ENCODE measurements around a stretch of chr2.

- PRO-cap, 2 experiments, result no peak in any of the 2 experiments
Observed at GRCh38 chr2:38601092-38601367, 1.7 kb downstream of the HNRNPLL start.

DNA sequence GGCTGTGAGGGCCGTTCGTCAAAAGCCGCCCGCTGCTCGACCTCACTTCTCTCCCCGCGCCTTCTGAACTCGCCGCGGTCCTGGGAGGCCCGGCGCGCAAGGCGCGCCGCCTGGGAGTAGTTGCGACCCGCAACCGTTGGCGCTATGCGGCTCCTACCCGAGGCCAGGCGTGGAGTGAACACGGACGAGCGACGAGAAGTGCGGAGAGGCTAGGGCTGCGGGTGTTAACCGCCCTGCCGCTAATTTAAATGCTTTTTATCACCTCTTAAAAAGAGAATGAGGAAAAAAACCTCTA, 341 bp upstream of the HNRNPLL start:
- PRO-cap, 2 experiments, result peak in 2 of 2 experiments; most common plus-strand start position 66 of the sequence (in 2)

GRCh38 chr2:38603417-38603718, 640 bp upstream of the HNRNPLL start:
- PRO-cap, 2 experiments, result no peak in any of the 2 experiments

GRCh38 chr2:38671274-38671538, 5.3 kb downstream of the GALM start:
- PRO-cap, 2 experiments, result no peak in any of the 2 experiments

DNA sequence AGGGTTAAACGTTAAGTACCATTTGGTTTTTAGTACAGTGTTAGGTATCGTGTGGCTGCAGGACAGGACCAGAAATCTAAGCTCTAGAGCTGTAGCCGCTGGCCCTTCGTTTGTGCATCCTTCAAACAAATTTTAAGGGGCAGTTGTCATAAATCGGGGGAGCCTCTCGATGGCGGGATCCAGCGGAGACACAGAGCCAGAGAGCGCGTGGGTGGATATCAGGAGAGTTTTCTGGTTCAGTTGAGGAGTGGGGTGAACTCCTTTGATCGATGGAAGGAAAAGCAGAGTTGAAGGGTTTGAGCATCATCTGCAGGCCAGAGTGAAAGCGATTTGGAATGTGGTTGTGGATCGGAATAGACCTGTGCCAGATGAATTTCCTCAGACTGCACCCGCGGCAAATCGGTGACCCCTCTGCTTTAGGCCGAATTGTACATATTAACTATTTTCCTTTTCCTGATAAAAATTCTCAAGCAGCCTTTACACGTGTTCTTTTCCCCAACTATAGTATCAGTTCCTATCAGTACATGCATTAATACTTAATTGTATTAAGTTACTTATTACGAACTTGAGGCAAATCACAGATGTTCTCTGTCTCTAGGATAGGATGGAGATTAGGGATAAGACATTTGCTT, 406 bp downstream of the GEMIN6 start:
- PRO-cap, 2 experiments, result no peak in any of the 2 experiments

- PRO-cap, 2 experiments, result no peak in any of the 2 experiments
Observed at GRCh38 chr2:38849552-38850160, 26.1 kb downstream of the DHX57 start.

DNA sequence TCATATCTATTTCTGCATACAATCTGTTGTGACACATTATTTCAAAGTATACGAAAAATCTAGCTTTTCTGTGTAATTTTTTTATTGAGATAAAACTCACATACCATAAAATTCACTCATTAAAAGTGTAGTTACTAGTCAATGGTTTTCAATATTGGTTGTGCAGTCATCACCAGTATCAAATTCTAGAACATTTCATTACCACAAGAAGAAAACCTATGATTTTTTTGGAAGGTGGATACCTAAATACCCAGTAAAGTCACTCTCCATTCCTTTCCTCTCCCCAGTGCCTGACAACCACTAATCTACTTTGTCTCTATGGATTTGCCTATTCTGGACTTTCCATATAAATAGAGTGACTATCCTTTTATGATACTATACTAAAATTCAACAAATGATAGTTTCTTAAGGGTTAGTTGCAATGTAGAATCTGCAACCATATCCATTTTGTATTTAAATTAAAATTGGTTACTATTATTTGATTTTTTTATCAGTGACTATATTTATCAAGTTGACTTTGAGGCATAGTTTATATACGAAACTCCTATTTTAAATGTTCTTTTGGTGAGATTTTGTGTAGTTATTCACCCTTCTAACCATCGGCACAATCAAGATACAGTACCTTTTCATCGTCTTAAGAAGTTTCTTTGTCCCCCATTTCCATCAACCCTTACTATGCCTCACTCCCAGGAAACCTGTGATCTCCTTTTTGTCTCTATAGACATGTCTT, 68.9 kb downstream of the SOS1 start:
- PRO-cap, 2 experiments, result no peak in any of the 2 experiments

- PRO-cap, 2 experiments, result no peak in any of the 2 experiments
Observed at GRCh38 chr2:39141061-39141866, 20.4 kb upstream of the SOS1 start.

- PRO-cap, 2 experiments, result no peak in any of the 2 experiments
Observed at GRCh38 chr2:39286314-39286833, 150.7 kb downstream of the MAP4K3 start.

DNA sequence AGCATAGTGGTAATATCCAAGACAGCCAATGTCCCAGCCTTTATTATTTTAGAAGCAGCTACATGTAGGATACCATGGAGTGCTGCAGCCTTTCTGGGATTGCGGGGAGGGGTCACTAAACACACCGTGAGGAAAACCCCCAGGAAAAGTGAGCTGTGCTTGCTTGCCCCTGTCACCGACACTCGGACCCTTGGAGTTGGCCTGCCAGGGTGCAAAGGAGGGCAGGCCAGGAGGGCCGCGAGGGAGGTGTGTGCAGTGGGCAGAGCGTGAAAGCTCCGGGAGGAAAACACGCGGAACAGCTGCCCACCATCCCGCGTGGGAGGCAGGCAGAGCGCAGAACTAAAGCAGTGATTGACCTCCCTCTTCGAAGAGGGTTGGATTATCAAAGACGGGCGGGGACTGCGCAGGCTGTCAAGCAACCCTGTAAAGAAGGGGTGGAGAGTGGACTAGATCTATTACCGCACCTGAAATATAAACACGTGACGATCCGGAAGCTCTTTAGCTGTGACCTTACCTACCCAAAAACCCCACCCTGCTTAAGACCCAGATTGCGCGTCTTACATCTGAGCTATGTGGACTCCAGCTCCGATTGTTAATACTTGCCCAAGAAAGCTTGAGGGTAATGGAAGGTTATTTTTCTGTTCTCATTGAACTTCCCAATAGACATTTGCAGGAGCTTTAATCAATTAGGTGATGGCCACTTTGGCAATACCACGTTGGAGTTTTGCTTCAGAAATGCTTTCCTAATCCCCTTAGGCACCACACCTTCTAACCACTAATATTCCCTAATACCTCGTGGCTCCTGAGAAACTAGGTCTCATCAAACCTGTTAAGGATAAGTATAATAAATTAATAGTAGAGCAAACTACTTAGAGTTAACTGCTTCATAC, 812 bp upstream of the MAP4K3 start:
- PRO-cap, 2 experiments, result peak in 2 of 2 experiments; most common plus-strand start position 382 of the sequence (in 1); most common minus-strand start position 341 of the sequence (in 2)

- PRO-cap, 2 experiments, result no peak in any of the 2 experiments
Observed at GRCh38 chr2:40231547-40232032, 220.3 kb downstream of the SLC8A1 start.

DNA sequence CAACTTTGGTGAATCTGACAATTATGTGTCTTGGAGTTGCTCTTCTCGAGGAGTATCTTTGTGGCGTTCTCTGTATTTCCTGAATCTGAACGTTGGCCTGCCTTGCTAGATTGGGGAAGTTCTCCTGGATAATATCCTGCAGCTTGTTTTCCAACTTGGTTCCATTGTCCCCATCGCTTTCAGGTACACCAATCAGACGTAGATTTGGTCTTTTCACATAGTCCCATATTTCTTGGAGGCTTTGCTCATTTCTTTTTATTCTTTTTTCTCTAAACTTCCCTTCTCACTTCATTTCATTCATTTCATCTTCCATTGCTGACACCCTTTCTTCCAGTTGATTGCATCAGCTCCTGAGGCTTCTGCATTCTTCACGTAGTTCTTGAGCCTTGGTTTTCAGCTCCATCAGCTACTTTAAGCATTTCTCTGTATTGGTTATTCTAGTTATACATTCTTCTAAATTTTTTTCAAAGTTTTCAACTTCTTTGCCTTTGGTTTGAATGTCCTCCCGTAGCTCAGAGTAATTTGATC, 214.8 kb downstream of the SLC8A1 start:
- PRO-cap, 2 experiments, result no peak in any of the 2 experiments

DNA sequence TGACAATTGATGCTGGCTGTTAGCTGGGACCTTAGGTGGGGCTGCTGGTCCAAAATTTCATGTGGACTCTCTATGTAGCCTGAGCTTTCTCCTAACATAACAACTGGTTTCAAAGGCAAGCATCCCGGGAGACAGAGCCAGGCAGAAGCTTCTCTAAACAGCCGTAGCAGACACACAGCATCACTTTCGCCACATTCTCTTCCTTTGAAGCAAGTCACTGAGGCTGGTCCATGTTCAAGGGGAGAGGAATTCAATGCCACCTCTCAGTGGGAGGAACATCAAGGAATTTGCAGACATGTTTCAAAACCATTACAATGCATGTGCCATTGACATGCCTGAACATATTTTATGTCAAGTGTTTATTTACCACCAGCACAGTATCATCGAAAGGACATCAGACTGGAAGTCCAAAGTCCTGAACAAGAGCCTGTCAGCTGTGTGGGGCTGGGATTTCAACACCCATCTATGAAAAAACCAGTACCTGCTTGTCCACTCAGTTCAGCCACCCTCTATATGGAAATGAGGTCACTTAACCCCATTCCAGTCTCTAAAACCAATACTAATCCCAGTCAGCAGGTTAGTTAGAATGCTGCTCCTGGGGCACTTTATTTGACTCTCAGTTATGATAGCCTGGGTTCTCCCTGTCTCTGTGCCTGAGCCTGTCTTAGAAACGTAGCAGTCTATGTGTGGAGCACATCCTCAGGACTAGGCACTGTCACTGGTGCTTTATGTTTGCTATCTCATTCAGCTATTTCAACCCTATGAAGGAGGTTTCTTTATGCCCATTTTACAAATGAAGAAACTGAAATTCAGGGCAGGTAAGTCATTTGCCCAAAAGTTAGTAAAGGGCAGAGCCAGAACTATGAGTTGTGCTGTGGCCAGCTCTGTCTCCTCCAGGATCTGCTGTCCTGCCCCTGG, 152.7 kb upstream of the PKDCC start:
- PRO-cap, 2 experiments, result peak in 1 of 2 experiments; most common plus-strand start position 575 of the sequence (in 1)

DNA sequence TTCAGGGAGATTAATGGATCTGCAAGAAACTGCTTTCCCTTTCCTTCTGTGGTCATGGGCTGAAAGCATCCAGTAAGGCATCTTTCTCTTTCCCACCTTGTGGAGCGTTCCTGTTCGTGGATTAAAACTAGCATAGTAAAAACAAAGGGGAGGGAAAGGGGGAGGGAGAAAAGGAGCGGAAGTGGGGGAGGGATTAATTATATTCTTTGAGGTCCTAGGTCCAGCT, 140.3 kb upstream of the PKDCC start:
- PRO-cap, 2 experiments, result peak in 1 of 2 experiments; most common minus-strand start position 137 of the sequence (in 1)

- PRO-cap, 2 experiments, result no peak in any of the 2 experiments
Observed at GRCh38 chr2:41938026-41938930, 109.5 kb upstream of the PKDCC start.

GRCh38 chr2:41989755-41990258, 58.0 kb upstream of the PKDCC start:
- PRO-cap, 2 experiments, result no peak in any of the 2 experiments

GRCh38 chr2:42030041-42030625, 17.7 kb upstream of the PKDCC start:
- PRO-cap, 2 experiments, result no peak in any of the 2 experiments

DNA sequence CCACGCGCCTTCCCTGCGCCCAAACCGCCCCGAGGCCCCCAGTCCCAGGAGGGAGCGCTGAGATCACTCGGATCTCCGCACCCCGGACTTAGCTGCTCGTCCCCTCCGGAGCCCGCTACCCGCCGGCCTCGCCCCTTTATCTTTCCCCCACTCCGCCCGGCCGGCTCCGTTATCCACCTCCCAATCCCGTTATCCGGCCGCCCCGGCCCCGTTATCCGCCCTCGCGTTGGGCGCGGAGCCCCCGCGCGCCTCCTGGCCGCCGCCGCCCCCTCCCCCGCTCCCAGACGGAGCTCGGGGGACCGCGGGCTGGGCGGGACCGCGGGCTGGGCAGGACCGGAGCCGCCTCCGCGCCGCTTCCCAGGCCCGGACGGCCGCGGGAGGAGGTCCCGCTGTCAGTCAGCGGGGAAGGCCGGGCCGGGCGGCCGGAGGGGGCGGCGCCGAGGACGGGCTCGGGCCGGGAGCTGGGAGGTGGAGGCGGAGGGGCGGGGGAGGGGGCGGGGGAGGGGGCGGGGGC, 310 bp upstream of the PKDCC start:
- PRO-cap, 2 experiments, result peak in 2 of 2 experiments; most common plus-strand start position 41 of the sequence (in 1); most common minus-strand start position 286 of the sequence (in 2)

DNA sequence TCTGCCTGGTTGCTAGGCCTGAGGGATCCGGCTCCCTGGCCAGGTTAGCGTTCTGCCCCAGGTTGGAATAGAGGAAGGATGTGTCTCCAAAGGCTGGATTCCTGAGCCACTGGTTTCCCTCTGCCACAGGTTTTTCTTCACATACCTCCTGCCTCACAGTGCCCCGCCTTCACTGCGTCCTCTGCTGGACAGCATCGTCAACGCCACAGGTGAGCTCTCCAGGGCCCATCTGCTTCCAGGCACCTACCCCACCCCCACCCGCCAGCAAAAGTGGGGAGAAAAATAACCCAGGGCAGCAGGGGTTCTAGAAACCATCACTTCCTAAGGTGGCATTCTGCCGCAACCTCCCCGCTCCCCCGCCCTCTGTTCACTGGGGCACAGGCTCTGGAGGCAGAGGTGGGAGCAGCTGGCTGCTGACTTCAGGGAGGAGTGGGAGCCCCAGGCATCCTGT, 7.0 kb downstream of the PKDCC start:
- PRO-cap, 2 experiments, result no peak in any of the 2 experiments

- PRO-cap, 2 experiments, result no peak in any of the 2 experiments
Observed at GRCh38 chr2:42060956-42061685, 13.3 kb downstream of the PKDCC start.

All from Metastatic Liver Carcinoma in the Lung (tissue), 2 donors.